Measurements from ENCODE around the genes HDAC10, MAPK12, PLXNB2 and PPP6R2.

- PRO-cap, result bidirectional peak, plus-strand start at chr22:50158220, minus-strand start at chr22:50158132
Measured at GRCh38 chr22:50158047-50158529, 12.4 kb upstream of the PANX2 start.

GRCh38 chr22:50205403-50206049, 4.7 kb downstream of the SELENOO start:
- PRO-cap, result no peak

DNA sequence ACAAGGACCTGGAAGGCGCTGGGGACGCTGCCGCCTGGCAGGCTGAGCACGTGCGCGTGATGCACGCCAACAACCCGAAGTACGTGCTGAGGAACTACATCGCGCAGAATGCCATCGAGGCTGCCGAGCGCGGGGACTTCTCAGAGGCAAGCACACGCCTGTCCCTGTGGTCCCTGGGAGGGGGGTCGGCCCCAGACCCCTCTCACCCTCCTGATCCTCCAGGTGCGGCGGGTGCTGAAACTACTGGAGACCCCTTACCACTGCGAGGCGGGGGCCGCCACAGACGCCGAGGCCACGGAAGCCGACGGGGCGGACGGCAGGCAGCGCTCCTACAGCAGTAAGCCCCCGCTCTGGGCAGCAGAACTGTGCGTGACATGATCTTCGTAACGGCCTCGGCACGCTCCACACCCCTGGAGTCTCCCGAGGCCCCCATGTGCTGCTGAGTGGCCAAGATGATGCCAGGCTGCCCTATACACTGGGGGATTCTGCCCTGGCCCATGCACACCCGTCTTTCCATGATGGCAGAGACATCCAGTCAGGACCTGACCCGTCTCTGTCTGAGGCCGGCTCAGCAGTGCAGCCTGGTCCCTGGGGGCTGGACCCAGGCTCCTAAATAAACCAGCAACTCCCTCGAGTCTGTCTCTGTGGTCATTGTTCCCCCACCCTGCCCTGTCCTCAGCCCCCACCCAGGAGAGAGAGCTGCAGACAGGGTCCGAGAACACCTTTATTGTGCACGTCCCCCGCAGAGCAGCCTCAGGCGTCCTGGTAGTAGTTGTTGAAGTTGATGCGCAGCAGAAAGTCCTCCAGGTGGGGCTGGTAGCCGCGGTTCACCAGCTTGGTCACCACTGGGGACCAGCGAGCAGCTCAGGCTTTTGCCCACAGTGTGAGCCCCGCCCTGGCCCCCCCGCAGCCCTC, 16.4 kb downstream of the SELENOO start:
- PRO-cap, result unidirectional peak, plus-strand start at position 699 of the sequence

DNA sequence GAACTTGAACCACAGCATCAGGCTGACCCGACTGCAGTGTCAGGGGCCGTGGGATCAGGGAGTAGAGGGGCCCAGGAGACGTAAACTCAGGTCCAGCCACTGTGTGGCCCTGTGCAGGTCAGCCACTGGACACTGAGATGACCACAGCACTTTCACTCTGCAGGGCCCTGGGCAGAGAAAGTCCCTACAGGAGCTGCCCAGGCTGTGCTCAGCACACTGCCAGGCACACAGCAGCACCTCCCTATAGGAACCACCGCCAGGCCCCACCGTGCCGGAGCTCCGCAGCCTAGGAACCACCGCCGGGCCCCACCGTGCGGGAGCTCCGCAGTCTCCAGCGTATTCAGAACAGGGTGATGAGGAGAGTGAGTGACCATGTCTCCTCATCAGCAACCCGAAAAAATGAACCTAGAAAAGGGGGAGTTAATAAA, 7.4 kb downstream of the TUBGCP6 start:
- PRO-cap, result unidirectional peak, plus-strand start at position 284 of the sequence

GRCh38 chr22:50243844-50244848, 677 bp downstream of the TUBGCP6 start:
- PRO-cap, result bidirectional peak, plus-strand start at chr22:50244662, minus-strand start at chr22:50244488

DNA sequence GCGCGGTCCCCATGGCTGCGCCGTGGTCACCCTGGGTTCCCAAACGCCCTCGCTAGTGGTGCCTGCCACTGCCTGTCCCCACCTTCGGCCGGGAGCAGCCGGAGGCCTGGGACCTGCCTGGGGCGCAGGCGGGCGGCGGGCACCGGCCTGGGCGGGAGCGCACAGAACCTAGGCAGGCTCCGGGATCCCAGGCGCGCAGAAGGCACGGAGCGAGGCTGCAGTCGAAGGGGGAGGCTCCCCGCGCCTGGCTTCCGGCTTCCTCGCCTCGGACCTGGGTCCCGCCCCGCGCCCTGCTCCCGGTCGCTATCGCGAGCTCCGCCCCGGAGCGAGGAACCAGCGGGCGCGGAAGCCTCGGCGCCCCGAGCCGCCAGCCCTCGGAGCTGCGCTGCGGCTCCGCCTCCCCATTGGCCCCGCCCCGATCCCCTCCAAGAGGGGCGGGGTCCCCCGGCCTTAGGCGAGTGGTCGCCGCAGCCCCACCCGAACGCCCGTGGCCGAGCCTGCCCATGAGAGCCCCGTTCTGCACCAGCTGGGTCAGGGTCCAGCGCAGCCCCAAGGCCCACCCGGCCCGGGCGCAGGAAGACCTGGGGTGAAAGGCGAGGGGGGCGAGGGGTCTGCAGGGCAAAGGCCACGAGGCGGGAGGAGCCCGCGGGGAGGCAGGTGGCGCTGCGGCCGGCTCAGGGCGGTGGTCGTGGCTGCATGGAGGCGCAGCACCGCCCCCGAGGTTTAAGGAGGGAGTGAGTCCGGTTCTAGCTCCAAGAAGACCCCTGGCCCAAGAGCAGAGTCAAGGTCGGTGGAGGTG, at the start of gene HDAC10:
Gene HDAC10, minus strand, starts transcription at position 246 of the 799 bp plus-strand sequence.
- PRO-cap, result bidirectional peak, plus-strand start at position 428 of the sequence, minus-strand start at position 223 of the sequence

GRCh38 chr22:50260856-50262101, at the start of gene MAPK12:
Gene MAPK12 (minus strand): TSS chr22:50261683.
- PRO-cap, result bidirectional peak, plus-strand start at chr22:50261856, minus-strand start at chr22:50261678

GRCh38 chr22:50287753-50288324, 17.7 kb upstream of the MAPK11 start:
- PRO-cap, result no peak

DNA sequence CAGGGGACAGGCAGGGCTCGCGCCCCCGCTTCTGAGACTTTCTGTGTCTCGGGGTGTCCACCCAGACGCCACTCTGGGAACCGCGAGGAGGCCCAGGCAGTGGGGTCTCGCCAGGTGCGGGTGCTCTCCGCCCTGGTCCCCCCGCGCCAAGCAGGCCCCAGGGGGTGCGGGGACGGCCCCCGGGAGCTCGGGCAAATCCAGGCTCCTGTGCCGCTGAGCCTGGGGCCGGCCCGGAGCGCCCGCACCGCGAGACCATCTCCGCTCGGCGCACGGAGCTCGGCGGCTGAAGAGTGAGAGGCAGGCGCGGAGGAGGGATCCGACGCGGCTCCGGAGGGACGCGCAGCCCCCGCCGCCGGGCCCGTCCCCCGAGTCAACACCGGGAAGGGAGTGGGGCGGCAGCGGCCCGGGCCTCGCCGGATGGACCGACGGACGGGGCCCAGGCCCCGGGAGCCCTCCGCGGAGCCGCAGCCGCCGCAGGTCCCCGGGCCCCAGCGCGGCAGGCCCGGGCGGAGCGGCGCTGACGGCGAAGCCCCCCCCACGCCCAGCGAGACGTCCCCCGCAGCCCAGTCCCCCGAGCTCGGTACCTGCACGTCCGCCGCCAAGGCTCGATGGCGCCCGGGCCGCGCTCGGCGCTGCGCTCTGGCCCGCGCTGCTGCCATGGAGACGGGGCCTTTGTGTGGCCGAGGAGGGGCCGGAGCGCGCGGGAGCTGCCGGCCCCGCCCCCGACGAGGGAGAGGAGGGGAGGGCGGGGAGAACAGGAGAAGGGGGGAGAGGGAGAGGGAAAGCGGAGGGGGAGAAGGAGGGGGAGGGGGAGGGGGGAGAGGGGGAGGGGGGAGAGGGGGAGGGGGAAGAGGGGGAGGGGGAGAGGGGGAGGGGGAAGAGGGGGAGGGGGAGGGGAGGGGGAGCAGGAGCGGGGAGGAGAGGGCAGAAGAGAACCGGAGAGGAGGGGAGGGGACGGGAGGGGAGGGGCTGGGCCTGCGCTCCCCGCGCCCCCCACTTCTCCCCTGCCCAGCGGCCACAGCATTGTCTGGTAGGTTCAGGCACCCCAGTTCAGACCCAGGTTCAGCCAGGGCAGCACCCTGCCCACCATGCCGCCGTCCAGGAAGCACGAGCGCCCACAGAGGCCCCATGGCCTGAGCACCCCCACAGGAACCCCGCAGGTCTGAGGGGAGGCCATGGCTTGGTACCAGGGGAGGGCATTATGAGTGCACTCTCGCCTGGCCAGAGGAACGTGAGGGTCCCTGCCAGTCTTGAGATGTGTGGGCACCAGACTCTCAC, at the start of gene PLXNB2:
Gene PLXNB2, minus strand, starts transcription at position 678 of the 1,278 bp plus-strand sequence.
- PRO-cap, result bidirectional peak, plus-strand start at position 317 of the sequence, minus-strand start at position 292 of the sequence; unidirectional peak, minus-strand start at position 646 of the sequence

DNA sequence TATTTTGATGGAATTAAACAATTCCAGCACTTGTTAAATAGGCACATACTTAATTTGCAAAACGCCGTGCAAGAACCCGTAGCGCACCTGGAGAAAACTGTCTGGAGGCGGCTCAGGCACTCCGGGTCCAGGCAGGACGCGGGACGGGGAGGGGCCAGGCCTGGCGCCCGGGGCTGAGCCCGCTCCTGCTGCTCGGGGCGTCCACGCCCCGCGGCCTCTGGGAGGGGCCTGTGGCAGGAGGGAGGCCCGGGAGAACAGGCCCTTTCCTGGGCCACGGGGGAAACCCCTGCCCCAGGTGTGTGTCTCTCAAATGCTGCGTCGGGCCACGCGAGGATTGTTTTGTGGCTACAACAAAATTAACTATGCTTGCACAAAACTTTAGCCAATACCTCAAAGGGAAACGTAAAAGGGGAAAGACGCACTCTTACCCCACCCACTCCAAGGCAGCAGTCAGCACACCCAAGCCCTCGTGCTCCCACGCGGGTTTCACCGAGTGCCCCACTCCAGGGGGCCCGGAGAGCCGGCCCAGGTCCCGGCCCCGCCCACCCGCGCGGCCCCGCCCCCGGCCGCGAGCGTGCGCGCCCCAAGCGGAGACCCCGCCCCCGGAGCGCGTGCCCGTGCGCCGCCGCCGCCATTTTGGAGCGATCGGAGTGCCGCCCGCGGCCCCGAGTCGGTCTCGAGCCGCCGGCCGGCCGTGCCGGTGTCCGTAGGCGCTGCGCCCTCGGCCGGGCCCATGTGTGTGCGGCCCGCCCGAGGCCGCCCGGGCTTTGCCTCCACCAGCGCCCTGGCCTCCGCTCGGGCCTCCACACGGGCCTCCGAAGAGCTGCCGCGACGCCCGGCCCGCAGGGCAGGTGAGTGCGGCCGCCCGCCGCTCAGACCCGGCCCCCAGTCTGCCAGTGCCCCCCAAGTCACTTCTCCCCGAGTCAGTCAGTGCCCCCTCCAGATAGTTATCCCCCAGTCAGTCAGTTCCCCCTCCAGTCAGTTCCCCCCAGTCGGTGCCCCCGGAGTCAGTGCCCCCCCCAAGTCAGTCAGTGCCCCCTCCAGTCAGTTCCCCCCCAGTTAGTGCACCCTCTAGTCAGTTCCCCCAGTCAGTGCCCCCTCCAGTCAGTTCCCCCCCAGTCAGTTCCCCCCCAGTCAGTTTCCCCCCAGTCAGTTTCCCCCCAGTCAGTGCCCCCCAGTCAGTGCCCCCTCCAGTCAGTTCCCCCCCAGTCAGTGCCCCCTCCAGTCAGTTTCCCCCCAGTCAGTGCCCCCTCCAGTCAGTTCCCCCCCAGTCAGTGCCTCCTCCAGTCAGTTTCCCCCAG, at the start of gene PPP6R2:
Gene PPP6R2, plus strand, starts transcription at position 628 of the 1,301 bp plus-strand sequence.
- PRO-cap, result unidirectional peak, minus-strand start at position 99 of the sequence; bidirectional peak, plus-strand start at position 649 of the sequence, minus-strand start at position 491 of the sequence

- PRO-cap, result unidirectional peak, plus-strand start at chr22:50398951
Measured at GRCh38 chr22:50398751-50399283, 55.7 kb downstream of the PPP6R2 start.

DNA sequence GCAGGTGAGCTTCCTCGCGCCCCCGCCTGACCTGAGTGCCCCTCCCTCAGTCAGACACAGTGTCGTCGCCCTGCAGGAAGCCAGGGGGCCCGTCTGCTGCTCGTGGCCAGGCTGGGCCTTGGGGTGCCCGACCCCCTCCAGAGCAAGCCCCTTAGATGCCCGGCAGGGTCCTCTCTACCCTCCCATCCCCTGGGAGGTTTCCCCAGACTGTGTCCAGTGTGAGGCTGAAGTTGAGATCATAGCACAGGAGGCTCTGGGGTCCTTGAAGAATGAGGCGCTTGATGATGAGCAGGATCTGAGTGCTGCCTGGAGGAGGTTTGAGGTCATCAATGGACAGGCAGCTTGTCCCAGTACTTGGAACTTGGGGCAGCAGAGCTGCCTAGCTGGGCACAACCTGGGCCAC, 31.5 kb downstream of the SBF1 start:
- PRO-cap, result no peak

DNA sequence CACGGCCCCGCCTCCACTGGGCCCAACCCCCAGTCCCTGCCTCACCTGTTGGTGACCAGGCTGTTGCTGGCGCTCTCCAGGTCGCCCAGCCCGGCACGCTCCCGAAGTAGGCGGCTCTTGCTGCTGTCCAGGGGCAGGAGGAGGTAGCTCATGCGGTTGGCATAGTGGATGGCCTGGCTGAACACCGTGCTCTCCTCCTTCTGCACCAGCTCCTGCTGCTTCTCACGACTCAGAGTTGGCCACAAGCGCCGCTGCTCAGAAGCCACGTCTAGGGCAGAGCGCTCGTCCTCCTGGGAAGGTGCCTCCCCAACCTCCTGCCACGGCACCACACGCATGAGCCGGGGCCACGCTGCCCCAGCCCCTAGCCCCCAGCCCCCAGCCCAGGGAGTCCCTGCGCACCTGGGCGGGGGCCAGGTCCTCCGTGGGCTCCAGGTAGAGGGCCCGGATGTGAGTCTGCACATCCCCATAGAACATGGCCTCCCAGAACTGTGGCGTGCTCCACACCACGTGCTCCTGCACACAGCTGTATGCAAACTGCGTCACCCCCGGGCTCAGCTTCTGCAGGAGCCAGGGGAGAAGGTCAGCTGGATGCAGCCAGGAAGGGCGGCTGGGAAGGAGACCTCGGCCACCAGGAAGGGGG, 12.6 kb downstream of the SBF1 start:
- PRO-cap, result no peak

DNA sequence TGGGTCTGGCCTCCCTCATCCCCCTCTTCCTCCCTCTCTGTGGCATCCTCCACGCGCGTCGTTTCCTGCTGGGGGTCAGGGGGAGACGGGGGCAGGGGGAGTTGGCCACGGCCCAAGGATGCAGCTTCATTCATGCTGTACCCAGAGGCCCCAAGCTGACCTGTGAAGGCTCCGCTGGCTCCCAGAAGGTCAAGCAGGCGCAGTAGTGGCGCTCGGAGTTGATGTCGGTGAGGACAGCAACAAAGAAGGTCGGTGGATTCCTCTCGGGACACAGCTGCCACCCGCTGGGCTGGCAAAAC, 7.3 kb downstream of the SBF1 start:
- PRO-cap, result no peak

- PRO-cap, result no peak
Measured at GRCh38 chr22:50474192-50474896, 491 bp downstream of the SBF1 start.

GRCh38 chr22:50484229-50484892, 2.3 kb upstream of the MIOX start:
- PRO-cap, result no peak

DNA sequence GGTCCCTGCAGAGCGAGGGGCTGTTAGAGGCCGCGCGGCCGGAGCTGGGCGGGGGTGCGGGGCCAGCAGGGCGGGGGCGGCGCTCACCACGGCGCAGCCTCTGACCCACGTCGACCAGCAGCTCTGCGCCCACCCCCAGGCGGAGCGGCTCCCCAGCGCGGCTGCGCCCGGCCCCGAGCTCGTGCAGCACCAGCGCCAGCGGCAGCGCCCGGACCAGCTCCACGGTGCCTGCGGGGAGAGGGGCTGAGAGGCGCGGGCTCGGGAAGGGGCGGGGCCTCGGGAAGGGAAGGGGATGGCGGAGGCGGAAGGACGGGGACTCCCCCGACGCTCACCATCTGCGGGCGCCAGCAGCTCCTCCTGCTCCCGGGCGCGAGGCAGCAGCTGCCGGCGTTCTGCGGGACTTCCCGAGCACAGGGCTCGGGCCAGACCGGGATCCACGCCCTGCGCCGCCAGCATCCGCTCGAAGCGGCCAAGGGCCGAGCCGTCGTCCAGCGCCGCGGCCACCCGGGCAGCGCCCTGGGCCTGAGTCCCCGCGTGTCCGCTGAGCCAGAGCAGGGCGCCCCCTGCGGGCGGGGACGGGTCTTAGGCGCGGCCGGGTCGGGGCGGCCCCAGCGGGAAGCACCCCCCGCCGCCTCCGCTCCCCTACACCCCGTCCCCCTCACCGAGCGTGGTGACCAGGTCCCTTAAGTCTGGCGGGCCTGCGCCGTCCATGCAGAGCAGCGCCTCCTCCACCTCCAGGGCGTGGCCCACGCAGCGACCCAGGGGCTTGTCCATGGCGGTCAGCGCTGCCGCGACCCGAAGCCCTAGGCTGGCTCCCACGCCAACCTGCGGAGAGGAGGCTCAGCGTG, 740 bp upstream of the SCO2 start:
- PRO-cap, result bidirectional peak, plus-strand start at position 315 of the sequence, minus-strand start at position 223 of the sequence; bidirectional peak, plus-strand start at position 686 of the sequence, minus-strand start at position 518 of the sequence

GRCh38 chr22:50613468-50614080, 13.0 kb downstream of the MAPK8IP2 start:
- PRO-cap, result unidirectional peak, minus-strand start at chr22:50613790

GRCh38 chr22:50671678-50672040, 43.7 kb upstream of the ARSA start:
- PRO-cap, result no peak

DNA sequence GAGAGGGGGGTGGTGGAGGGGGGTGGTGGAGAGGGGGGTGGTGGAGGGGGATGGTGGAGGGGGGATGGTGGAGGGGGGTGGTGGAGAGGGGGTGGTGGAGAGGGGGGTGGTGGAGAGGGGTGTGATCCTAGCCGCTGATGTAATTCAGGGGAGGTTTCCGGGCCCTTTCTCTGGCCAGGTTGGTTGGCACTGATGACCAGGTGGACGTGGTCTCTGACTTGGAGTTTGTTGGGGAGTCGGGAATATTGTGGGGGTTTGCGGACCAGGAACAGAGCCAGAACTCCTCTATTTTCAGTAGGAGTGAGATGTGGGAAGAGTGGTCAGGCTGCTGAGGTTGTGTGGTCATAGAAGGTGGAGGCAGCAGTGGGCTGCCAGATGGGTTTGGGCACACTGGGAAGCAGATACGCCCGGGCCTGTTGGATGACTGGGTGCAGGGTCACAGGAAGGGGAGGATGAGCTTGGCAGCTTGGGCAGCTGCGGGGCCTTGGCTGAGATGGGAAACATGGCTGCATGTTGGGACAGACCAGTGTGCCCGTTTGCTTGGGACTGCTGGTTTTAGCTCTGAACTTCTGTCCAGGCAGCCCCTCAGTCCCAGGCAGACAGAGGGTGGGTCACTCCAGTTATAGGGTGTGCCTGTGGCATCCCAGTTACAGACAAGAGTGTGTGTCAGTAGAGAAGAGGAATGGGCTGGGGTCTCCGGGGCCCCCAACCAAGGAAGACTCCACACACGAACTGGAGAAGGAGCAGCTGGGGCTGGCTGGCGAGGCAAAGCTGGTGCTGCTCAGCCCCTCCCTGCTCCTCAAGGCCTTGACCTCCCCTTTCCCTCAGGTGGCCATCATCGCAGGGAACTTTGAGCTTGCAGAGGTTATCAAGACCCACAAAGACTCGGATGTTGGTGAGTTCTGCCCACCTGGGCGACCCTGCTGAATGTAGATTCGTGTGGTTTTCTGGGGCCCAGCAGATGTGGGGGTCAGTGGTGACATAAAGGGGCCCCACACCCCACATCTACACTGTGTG, 53.9 kb upstream of the ACR start:
- PRO-cap, result no peak

All from colonic mucosa (tissue), 1 donor.